SEM (cell line): ENCODE measurements around a stretch of chr15.

GRCh38 chr15:87576321-87577275 lies 679.9 kb downstream of the NTRK3 start:
- PRO-cap, result no peak

- PRO-cap, result no peak
Measured at GRCh38 chr15:87944694-87945330, 311.7 kb downstream of the NTRK3 start.

- PRO-cap, result no peak
Measured at GRCh38 chr15:88454887-88455398, 12.2 kb downstream of the MRPL46 start.

DNA sequence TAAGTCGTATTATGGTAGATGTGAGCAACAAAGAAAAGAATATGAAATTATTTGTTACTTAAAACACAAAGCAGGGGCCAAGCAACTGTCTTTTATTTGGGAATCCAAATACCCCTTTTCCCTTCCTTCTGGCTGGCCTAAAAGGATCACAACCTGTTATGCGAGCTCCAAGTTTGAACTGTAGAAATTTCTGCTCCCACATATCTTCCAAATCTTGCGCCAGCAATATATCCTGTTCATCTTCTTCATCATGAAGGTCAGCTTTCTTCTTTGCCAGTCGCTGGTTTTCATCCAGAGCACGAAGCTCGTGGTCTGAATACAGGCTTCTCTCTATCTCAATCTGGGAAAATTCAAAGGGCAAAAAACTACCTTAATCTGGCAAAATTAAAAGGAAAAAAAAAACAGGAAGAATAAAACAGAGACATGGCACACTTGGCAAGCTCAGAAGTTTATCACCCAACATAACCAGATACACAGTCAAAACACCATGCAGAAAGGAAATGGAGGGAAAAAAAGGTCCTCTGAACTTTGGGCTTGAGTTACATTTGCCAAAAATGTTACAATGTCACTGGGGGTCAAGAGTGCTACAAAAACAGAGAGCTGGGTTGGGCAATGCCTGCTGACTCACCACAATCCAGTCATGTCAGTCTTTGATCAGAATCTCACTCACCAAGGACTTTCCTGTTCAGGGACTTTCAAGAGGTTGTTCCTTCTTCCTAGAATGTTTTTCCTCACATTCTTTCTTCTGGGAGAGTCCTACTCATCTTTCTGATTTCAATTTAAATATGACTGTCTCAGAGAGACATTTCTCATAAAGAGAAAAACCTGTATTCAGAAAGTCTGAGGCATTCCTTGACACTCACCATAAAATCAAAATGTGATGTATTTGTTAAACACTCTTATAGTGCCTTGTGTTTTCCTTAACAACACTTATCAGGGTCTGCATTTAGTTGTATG lies 1.5 kb downstream of the MRPL46 start:
- PRO-cap, result no peak

GRCh38 chr15:88615174-88616038 lies 5.7 kb upstream of the AEN start:
- PRO-cap, result no peak

- PRO-cap, result no peak
Measured at GRCh38 chr15:88630758-88631449, 7.9 kb upstream of the ISG20 start.

DNA sequence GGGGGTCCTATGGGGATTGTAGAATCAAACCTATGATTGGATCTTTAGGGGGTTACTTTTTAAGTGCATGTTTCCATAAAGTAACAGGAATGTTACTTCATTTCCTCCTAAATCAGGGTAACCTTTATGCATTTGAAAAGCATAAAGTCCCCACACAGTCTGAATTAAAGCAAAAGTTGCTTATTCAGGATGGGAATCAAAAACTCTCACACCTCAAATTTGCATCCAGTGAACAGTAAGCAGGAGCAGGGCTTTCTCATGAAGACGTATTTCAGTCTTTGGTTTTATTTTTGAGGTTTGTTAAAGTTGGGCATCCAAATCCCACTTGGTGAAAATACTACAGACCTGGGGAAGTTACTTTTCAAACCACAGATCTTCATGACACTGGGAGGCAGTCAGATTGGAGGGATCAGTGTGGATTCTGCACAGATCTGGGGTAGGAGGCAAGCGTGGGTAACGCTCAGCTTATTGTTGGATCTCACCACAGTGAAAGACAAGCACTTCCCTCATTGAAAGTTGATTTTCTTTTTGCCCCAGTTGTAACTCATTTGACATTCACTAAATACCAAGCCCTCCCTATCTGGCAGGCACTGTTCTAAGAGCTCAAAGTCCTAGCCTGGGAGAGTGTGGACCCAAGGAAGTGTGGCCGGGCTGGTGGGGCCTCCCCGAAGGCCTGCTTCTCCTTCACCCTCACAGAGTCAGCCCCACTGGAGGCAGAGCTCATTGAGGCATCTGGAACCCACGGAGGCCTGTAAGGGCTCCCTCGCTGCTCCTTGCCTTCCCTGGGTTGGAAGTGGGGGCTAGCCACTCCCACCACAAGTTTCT lies 867 bp upstream of the ISG20 start:
- PRO-cap, result no peak

- PRO-cap, result no peak
Measured at GRCh38 chr15:88695786-88696054, 56.9 kb downstream of the ISG20 start.

GRCh38 chr15:88985582-88986351 lies 72.6 kb upstream of the MFGE8 start:
- PRO-cap, result no peak

DNA sequence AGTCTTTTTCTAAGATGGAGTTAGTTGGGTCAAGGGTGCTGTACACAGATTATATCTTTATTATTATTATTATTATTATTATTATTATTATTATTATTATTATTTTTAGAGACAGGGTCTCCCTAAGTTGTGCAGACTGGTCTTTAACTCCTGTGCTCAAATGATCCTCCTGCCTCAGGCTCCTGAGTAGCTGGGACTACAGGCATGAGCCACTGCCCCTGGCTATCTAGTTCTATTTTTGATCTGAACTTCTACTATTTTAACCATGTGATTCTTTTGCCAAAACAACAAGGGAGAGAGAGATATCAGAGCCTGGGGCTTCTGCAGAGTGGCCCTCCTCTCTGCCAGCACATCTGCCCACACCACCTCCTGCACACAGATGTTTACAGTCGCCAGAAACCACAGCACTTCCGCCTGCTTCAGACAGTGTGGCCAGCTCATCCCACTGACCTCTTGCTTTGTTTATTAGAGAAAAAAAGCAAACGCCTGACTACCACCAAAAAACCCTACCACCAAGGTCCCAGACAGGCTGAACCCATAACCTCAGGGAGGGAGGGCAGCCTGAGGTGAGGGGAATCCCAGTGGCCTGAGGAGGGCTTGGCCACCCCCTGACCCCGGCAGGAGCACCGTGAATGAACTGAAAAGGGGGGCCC lies 86.0 kb upstream of the ABHD2 start:
- PRO-cap, result no peak

DNA sequence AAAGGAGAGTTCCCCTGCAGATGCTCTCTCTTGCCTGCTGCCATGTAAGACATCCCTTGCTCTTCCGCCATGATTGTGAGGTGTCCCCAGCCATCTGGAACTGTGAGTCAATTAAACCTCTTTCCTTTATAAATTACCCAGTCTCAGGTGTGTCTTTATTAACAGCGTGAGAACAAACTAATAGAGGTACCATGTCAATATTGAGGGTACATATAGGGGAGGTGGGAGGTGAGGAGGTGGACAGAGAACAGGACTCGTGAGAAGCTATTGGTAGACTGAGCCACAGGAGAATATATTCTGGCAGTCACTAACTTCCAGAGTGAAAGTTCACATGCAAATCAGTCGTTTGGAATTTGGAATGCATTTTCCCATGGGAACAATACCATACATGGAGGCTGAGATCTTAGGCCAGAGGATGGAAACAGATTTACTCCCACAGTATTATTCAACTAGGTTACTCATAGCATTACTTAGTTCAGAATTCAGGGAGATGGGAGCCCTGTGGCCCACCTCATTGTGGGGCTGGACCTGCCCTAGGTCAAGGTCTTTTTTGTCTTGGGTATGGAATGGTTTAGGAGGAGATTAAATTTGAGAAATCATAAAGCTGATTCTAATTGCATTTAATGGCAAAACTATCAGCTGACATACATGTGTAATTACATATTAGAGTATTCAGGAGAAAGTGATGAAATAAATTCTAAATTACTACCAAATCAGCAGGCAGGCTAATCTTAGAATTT lies 36.4 kb upstream of the ABHD2 start:
- PRO-cap, result no peak

DNA sequence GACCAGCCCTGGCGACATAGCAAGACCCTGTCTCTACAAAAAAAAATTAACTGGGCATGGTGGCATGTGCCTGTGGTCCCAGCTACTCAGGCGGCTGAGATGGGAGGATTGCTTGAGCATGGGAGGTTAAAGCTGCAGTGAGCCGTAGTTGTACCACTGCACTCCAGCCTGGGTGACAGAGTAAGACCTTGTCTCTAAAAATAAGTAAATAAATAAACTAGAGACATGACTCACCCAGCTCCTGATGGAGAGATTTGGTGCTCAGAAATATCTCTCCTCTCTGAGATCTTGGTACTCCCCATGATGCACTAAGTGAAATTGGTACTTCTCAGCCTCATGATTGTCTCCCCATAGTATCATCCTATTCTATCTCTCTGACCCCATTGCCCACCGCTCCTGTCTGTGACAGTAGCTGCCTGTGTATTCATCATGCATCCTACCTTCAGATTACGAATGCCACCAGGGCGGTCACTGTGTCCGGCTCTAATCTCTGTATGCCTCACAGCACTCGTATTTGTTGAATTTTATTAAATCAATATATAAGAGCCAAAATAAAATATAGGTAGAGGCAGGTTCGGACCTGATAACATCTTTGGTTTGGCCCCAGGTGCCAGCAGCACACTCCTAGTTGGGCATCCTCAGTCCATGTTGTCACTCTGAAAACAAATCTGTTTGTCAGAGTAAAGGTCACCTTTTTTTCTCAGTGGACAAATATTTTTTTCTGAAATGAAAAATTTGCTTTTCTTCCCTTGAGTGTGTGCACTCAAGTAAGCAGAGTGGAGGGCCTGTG lies 51.0 kb downstream of the ABHD2 start:
- PRO-cap, result no peak

- PRO-cap, result no peak
Measured at GRCh38 chr15:89197456-89198281, 23.7 kb downstream of the RLBP1 start.

- PRO-cap, result no peak
Measured at GRCh38 chr15:89198282-89199444, 22.7 kb downstream of the RLBP1 start.

DNA sequence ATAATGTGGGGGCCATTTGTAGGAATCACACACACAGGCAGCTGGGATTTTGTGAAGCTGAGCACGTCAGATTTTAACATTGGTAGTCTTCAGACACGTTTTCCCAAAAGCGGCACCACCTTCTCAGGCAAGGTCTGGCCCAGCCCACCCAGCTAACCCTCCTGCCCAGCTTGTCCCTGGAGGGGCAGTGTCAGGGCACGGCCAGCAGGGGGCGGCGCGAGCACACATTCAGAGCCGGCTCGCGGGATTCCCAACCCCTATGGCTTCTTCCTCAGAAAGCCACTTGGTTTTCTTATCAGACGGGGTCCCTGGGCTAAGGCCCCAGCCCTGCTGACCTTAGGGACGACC lies 14.6 kb downstream of the RLBP1 start:
- PRO-cap, result no peak

DNA sequence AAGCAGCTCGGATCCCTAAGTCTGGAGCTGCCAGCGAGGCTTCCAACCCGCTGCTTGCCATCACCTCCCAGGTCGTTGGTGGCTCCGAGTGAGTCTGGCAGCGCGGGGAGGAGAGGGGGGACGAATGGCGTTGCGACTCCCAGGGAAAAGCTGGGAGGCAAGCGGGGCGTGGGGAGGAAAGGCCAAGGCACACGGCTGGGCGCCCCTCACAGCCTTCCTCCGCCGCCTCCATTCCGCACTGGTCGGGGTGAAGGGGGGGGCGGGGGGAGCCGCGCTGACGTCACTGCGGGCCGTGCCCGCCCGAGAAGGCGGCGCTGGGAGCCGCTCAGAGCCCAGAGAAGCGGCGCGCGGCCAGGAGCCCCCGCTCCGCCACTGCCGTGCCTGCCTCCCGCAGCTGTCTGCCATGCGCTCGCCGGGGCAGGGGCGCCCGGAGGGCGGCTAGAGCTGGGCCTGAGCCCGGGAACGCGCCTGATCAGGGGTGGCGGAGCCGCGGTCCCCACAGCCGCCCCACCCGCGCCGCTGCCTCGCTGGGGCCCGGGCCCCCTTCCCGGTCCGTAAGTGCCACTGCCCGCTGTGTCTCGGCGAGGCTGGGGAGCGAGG lies 27.7 kb upstream of the POLG start:
- PRO-cap, result no peak

- PRO-cap, result no peak
Measured at GRCh38 chr15:89377922-89378363, 43.3 kb upstream of the POLG start.

- PRO-cap, result no peak
Measured at GRCh38 chr15:89430379-89431236, 65.8 kb downstream of the RHCG start.

DNA sequence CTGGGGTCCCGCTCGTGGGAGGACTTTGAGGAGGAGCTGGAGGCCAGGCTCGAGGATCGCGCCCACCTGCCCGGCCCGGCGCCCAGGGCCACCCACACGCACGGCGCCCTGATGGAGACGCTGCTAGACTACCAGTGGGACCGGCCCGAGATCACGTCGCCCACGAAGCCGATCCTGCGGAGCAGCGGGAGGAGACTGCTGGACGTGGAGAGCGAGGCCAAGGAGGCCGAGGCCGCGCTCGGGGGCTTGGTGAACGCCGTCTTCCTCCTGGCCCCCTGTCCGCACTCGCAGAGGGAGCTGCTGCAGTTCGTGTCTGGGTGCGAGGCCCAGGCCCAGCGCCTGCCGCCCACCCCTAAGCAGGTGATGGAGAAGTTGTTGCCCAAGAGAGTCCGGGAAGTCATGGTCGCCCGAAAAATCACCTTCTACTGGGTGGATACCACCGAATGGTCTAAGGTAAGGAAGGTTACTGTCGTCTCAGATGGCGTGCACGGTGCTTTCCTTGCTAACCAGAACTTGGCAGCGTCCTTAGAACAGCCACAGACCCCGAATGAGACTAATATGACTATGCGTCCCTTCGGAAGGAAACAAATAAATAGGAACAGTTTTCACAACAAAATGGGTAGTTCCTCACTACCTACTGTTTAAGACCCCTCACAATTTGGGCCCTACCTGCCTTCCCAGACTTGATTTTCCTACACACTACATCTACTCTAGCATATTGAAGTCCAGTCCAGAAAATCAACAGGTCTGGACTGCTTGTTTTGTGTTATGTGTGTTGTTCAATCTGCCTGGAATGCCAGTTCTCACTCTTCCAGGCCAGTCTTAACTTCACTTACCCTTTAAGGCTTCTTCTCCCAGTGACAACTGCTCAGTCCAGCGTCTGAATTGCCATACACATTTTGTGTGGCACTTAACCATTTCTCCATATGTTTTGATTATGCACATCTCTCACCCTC lies 797 bp downstream of the TICRR start:
- PRO-cap, result unidirectional peak, minus-strand start at position 302 of the sequence

DNA sequence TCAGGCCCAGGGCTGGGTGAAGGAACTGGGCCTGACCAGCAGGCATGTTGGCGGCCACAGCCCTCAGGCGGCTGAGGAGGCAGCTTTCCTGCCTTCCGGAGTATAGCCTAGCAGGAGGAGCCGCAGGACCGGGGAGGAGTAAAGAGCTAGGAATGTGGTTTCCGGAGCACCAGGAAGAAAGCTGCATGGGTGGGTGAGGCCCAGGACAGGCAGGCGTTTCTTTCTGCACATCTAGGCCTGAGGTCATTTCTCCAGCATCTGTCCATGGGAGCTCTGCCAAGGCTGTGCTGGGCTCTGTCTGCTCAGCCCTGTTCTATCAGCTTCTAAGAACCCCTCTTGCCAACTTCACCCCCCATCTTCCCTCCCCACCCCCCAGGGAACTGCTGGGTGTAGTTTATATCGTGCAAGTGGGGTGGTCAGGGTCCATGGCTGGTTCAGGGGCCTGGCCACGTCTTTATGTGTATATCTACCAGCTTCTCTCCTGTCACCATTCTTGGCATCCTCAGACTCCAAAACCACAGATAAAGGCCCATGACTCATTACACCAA lies 7.8 kb upstream of the KIF7 start:
- PRO-cap, result no peak